Tongue (tissue), 2 donors: Measurements from ENCODE around the gene THRB.

- RAMPAGE, long total RNA: no peak
Observed at GRCh38 chr3:20054359-20055513, 14.5 kb downstream of the KAT2B start.

- RAMPAGE, long total RNA: no peak
Observed at GRCh38 chr3:20141684-20142525, 44.1 kb downstream of the SGO1 start.

DNA sequence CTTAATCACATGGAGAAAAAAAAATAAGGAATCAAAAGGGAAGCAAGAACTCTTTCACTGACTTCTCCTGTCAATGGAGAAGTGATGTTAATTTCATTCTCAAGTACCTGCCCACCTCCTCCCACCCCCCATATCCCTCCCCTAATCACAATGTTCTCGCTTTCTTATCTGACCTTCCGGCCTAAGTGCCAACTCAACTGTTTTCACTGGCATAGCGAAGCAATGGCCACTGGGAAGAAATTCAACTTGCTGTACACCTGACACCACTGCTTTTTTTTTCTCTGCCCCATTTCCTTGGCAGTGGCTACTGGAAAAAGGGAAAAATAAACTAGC is 3.8 kb downstream of the SGO1 start:
- RAMPAGE, long total RNA: no peak

GRCh38 chr3:20232973-20233172 is 46.9 kb upstream of the SGO1 start:
- RAMPAGE, long total RNA: no peak

DNA sequence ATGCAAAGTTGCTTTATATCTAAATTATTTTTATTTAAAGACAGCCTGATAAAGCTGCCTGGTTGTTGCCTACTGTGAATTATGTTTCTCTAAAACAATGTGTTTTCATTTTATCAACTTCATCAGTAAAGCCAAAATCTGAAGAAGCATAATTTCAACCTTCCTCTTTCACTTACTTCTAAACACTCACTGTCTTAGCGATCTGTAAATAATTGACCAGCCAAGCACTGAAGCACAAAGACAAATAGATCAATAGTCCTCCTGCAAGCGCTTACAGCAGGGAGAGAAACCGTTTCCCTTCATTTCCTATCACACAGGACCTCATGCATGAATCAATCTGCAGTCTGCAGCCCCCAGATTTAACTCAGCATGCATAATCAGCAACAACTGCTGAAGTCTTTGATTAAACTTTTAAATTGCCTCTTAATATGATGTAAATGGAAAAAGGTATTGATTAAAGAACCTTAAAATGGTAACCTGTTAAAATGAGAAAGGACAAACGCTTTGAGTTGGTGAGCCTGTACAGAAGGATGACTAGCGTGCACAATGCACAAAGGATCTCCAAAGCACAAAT is 370.1 kb upstream of the ZNF385D start:
- RAMPAGE, long total RNA: no peak

- RAMPAGE, long total RNA: no peak
Observed at GRCh38 chr3:22372284-22373251, 621.6 kb upstream of the ZNF385D start.

DNA sequence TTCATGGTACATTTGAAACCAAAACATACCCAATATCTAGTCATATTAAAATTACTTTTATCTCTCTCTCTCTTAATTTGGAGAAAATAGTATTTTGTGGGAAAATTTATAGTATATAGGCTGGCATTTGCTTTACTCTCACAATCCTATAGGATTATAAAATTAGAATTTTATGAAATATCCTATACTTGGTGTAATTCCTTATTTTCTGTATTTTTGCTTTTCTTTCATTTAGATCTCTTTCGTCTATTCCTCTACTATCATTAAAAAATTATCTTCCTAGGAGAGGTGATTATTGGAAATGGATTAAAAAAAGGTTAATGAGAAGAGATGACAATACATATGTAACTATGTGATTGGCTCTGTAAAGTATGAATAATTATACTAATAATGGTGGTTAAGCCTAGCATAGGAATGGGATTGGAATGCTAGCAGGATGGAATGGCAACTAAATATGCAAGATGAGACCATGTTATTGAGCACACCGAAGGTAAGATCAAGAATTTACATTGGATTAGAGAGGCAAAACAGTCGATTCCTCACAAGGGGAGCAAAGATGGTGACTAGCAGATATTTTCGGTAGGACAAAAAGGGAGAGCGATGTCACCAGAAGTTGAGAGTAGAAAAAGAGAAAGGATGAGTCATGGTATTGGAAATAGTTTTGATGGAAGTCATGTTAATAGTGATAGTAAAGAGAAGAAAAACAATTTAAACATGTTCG is 54.7 kb downstream of the UBE2E2 start:
- RAMPAGE, long total RNA: no peak

- RAMPAGE, long total RNA: no peak
Observed at GRCh38 chr3:23663197-23663423, 142.6 kb upstream of the UBE2E1 start.

DNA sequence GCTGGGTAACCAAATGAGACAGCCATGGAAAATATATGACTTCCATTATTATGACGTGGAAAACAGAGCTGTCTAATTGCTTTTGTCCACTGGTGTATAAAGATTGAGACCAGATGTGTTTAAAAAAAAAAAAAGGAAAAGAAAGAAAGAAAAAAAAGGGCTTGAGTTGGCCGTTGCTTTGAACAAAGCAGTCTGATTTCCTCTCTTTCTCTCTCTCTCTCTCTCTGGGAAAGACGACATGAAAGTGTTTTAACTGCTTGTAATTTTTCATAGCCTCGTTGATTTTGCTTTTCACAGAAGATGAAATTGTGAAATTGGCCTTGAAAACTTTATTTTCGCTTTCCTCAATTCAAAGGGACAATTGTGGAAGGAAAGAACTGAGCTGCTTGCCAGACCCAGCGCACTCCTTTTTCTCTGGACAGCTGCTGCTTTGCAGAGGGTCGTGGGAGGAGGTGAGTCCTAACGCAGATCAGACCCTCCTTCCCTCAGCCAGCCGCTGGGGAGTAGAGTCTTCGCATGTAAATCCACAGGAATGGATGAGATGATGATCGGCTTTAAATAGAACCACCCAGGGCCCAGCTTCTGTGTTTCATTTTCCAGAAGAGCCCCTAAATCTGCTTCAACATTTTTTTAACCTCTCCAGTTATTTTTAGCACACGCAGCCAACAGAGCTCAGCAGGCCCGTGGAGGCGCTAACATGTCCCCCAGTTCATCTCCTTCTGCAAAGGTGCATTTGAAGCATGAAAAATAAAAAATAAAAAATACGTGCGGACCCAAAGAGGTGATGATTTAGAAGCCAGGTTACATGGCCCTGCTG is 42.8 kb upstream of the UBE2E1 start:
- RAMPAGE, long total RNA: no peak

DNA sequence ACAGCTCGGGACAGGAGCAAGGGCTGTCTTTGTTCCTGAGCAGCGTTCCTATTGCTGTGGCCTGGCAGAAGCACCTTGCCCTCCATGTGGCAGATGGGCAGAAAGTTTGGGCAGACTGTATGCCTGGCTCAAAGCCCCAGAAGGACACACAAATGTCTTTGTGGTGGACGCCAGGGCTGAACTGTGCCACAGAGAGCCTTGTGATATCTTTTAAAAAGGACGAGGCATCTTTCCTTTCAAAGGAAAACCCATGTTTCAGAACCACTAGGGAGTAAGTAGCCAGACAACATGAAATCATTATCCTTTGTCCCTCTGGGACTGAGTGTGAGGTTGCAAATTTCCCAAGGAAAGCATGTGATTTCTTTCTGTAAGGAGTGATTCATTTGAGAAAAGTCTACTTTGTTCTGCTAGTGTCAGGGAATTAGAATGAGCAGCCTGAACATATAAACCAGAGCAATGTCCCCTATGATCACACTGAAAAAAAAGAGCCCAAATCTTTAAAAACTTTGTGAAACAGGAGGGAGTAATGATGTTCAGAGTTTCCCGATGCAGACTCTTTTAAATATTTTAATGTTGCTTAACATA is 29.2 kb upstream of the UBE2E1 start:
- RAMPAGE, long total RNA: no peak

GRCh38 chr3:23804167-23804686 is 1.5 kb upstream of the UBE2E1 start:
- RAMPAGE, long total RNA: no peak

DNA sequence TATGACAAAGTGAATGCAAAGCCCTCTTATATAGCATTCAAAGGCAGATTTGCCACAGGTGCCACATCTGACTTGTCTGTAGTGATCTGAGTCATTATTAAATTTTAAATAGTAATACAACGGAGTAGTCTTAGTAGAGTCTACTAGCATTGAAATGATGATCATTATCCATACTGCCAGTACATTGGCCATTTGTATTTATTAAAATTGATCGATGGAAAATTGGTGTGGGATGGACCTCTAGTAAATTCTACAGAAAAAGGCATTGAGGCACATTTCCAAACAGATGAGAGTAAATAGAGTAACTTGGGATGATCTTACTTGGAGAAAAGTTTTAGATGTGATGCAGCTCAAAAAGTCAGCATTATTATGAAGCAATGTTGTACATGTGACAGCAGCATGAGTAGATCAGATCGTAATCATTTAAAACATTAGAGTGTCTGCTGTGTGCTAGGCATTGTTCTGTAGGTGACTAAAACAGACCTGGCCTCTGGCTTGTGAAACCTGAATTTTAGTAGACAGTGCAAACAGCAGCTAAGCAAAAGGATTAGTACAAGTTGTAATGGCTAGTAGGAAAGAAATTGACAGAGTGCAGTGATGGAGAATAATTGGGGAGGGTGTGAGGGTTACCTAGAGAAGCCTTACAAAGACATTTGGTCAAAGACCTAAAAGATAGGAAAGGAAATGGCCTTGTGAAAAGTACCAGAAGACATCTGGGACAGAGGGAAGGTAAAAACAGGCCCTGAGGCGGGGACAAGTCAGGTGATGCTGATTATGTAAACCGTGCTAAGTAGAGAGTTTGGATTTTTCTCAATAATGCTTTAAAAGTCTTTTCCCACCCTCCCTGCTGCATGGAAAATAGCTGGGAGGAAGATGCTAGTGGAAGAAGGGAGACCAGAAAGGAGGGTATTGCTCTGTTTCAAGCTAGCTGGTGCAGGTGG is 15.2 kb downstream of the UBE2E1 start:
- RAMPAGE, long total RNA: no peak

DNA sequence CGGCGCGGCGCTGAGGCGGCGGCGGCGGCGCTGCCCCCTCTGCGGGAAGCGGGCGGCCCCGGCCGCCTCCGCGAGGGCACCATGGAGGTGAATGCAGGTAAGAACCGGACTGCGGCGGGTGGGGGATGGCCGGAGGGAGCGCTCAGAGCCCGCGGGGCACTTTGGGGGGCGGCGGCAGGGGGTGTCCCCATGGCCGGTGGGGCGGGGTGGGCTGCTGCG is 321 bp downstream of the NR1D2 start:
- RAMPAGE, long total RNA: no peak

- RAMPAGE, long total RNA: no peak
Observed at GRCh38 chr3:23945717-23946755, 950 bp downstream of the NR1D2 start.

GRCh38 chr3:23958656-23959495 is 13.8 kb downstream of the NR1D2 start:
- RAMPAGE, long total RNA: no peak

DNA sequence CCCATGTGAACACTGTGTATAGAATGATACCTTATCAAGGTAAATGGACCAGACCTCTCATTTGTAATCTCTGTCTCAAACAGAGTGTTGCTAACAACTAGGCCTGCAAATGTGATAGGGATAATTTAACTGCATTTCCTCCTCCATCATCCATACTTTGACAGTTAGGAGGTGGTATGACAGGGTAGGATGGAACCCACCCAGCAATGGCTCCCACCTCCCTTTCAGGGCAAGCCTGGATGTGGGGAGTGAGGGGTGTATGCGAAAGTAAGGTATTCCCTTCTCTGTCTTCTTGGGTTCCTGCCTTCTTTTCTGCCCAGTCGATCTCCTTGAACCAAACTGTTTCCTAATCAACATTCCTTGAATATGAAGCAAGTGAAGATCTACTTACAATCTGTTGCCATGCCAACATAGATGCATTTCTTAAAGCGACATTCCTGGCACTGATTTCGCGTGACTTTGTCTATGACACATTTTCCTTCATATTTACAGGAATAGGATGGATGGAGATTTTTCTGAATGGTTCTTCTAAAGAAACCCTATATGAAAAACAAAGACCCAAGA is 201.3 kb downstream of the NR1D2 start:
- RAMPAGE, long total RNA: no peak

GRCh38 chr3:24244505-24245004 is 250.1 kb downstream of the THRB start:
- RAMPAGE, long total RNA: no peak

DNA sequence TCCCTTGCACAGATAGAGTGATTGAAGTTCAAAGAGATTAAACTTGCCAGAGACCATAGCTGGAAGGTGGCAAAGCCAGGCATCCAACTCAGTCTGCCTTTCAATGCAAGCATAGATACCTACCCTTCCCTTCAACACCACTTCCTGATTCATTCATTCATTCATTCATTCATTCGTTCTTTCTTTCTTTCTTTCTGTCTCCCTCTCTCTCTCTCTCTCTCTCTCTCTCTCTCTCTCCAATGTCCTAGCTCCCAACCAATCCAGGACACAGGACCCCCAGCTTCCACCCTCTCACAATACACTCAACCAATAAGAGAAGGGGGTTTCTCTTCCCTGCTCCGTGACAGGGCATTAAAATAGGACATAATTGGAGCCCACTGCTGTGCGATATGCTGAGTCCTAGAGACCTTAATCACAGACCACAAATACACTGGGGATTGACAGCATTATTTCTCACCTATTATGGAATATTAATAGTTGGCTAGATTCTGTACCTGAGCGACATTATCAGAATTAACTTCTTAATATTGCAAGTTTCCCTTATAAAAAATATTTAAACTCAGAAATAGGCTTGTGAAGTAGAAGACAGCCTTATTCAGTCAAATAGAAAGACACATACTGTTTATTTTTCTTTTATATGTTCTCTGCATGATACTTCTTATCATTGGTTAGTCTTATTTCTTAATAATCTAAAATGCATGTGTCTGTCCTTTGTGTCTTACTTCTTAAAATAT is 12.1 kb downstream of the THRB start:
- RAMPAGE, long total RNA: no peak

- RAMPAGE, long total RNA: start-site peak on the minus strand at chr3:24494679-24494853, 25 and 22 reads in 2 replicates
Observed at GRCh38 chr3:24494560-24495370, at the start of gene THRB. Gene THRB, minus strand, starts transcription at chr3:24494850.

DNA sequence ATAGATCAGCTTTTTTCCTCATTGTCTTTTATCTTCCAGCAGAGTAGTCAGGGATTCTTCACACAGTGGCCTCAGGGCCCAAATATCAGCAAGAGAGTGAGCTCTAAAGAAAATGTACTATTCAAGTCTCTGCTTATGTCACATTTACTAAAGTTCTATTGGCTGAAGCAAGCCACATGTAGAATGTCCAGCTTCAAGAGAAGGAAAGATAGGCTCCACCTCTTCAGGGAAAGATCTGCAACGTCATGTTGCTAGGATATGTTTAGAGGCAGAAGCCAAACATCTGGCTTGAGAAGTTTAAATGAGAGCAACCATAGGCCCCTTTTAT is 11.0 kb upstream of the THRB start:
- RAMPAGE, long total RNA: no peak